Renal cortical epithelial cell (primary cell): ENCODE results near the gene MC5R.

DNA sequence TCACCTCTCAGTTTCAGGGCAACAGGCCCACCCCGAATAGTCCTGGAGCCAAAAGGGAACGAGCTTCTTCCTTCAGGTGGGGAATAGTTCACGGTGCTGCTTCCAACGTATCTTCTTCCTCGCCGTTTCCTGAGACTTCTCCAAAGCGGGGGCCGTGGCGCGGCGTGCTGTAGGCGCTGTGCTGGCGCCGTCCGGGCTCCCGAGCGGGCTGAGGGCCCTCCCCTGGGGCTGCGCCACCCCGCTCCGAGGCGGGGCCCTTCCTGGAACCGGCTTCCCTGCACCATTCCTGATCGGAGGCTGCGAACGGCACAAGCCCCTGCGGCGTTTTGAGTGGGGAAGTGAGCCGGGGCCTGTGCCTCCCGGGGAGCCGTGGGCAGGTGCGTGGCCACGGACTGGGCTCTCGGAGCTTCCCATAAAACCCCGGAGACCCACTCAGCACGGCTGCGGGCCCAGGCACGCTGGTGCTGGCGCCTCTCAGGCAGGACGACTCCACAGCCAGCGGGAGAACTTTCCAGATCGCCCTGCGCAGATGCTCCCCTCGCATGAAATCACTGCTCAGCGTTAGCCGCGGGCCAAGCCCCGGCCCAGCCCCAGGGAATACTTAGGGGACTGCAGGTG, 74.7 kb downstream of the PSMG2 start:
- RRBS, result 37% methylated on average over 19 of the region's 47 CpGs

GRCh38 chr18:12883184-12884145, 572 bp downstream of the PTPN2 start:
- RRBS, result 1% methylated on average over 23 of the region's 99 CpGs

- RRBS, result no CpG with 5 or more reads among the region's 7 CpGs
Observed at GRCh38 chr18:13221949-13222415, 3.4 kb downstream of the LDLRAD4 start.

DNA sequence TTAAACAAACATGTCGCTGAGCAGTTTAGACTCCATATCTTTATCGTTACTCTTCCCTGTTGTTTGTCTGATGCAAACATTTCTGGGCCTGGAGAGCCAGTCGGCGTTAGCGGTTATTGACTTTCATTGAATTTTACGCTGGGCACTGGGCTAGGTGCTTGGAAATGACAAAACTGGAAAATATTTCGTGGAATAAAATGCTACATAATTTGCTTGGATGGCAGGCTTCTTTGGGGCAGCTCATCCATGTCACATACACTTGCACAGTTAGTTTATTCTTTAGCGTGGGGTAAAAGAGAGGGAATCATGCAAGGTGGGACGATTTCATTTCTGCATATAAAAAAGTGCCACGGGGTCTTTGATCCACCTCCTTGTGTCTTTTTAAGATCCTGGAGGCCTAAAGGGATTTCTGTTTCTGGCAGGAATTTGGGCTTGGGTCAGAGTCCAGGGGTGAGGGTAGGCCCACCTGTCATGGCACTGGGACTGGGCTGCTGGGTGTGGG, 181.5 kb downstream of the LDLRAD4 start:
- RRBS, result no CpG with 5 or more reads among the region's 10 CpGs

DNA sequence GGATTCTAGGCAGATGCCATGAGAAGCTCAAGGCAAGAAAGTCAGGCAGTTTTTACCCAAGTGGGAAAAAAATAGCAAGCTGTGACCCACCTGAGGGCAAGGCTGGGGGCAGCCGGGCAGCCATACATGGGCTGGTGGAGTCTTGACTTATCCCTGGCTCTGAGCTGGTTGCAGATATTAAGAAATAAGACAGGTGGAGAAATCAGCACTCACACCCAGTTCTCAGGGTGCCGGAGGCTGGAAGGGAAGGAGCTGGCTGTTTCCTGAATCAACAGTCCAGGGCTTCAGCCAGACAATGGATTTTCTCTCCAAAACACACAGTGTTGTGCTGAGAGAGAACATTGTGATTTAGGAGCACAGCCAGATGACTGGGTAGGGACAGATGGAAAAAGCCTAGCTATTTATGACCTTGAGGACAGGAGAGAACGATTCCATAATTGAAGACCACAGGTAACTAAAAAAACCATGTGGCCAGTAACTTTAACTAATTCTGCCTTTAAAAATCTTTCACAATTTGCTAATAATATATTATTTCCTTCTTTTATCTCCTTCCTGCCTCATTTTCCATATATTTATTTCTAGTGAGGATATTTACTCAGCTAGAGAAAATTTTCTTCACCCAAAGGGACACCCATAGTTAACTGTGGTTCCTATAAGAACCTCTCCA, 208.9 kb downstream of the LDLRAD4 start:
- RRBS, result no CpG with 5 or more reads among the region's 3 CpGs

- RRBS, result 8% methylated on average over 2 of the region's 35 CpGs
Observed at GRCh38 chr18:13447269-13448483, 229.1 kb downstream of the LDLRAD4 start.

- RRBS, result no CpG with 5 or more reads among the region's 35 CpGs
Observed at GRCh38 chr18:13451971-13453396, 233.9 kb downstream of the LDLRAD4 start.

GRCh38 chr18:13490769-13491728, 235.3 kb downstream of the FAM210A start:
- RRBS, result 69% methylated on average over 6 of the region's 16 CpGs

DNA sequence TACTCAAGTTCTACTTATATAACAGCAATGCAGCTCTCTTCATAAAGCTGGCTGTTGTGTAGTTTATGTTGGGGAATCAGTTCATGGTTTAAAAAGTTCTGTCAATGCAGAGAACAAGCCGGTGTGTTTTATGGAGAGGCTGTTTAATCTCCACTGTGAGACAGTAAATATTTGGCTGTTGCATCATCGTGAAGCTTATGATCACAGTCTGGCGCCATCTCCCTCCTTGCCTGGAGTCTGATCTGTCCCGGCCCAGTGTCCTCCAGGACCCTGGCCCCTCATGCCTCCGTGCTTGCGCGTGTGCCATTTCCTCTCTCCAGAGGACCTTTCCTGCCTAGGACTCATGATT, 184.3 kb downstream of the FAM210A start:
- RRBS, result no CpG with 5 or more reads among the region's 7 CpGs

DNA sequence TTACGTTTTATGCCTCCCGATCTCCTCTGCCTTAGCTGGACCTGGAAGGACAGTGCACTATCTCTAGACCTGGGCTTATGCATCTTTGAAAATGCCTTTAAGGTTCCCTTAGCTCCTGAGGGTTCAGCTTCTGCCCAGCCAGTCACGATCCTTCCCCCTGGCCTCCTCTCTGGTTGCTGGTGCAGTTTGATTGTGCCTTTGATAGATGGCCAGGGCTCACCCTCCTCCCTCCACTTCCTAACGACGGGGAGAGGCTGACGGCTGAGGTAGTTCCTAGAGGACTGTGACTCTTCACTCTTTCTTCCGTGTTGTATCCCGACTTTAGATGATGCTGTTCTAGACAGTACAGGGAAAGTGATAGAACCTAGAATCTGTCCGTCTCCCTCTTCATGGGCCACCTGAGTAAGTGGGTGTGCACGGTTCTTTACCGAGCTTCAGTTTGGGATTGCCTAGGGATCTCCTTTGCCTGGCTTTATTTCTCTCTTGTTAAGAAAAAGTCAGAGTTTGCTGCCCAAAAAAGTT, 173.9 kb downstream of the FAM210A start:
- RRBS, result no CpG with 5 or more reads among the region's 11 CpGs

GRCh38 chr18:13612884-13613443, 113.4 kb downstream of the FAM210A start:
- RRBS, result no CpG with 5 or more reads among the region's 1 CpG

- RRBS, result no CpG with 5 or more reads among the region's 5 CpGs
Observed at GRCh38 chr18:13736842-13737287, 10.4 kb downstream of the RNMT start.

DNA sequence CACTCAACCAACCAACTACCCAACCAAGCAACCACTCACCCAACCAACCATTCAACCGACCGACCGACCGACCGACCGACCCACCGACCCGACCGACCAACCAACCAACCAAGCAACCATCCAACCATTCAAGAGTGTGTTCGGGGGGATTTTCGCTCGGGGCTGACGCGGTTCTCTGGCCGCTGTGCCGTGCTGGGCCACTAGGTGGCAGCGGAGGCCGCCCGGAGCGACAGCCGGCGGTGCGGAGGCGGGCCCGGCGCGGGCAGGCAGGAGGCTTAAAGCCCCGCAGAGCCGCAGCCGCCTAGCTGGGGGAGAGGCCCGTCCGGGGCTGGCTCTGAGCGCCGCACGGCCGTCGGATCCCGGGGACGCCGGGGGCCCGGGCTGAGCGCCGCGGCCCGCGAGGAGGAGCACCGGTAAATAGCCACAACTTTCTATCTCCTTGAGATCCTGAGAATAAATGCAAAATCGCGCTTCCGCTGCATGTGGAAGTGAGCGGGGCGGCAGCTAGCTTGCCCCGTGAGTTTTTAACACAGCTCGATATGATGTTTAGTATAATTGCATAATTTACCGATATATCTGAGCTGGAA, at the start of gene MC5R:
MC5R (plus strand) TSS at position 288 of the 587 bp plus-strand sequence.
- RRBS, result 2% methylated on average over 14 of the region's 55 CpGs

DNA sequence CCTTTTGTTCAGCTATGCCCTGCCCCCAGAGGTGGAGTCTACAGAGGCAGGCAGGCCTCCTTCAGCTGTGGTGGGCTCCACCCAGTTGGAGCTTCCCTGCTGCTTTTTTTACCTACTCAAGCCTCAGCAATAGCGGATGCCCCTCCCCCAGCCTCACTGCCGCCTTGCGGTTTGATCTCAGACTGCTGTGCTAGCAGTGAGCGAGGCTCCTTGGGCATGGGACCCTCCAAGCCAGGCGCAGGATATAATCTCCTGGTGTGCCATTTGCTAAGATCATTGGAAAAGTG, 89.1 kb downstream of the ZNF519 start:
- RRBS, result no CpG with 5 or more reads among the region's 5 CpGs

DNA sequence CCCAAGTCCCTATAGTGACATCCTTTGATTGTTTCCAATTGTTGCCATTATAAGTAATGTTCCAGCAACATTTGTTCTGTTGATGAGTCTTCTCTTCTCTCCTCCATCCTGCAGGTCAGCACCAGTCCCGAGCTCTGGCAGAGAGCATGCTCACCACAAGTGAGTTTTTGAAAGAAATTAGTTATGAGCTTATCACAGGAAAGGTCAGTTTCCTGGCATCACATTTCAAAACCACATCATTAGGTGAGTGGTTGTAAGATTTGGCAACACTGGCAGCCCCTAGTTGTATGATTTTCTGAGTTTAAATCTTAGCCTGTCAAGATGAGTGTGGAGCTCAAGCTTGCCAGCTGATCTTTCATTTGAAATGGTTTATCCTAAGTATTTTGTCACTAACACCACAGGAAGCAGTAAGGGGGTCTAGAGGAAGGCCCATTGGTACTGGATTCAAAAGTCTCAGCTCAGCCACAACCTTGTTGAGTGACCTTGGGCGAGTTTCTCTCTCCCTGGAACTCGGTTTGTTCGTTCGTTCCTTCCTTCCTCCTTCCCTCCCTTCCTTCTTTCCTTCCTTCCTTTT, 149.5 kb downstream of the ESCO1 start:
- RRBS, result no CpG with 5 or more reads among the region's 5 CpGs

GRCh38 chr18:21529412-21529987, 71.0 kb downstream of the ESCO1 start:
- RRBS, result no CpG with 5 or more reads among the region's 2 CpGs

DNA sequence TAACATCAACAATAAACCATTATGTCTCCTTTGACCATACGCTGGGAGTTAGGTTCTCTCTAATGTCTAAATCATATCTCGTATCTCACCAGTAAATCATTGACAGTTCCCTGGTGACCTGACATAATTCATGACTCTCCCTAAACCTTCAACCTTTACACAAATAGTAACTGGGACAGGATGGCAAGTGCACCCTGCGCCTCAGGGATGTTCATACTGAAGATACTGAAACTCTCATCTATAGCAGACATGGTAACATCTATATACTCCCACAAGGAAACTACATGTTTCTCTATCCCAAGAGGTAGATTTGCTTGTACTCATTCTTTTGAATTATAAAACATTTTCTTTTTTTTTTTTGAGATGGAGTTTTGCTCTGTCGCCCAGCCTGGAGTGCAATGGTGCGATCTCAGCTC, 6.7 kb downstream of the ABHD3 start:
- RRBS, result no CpG with 5 or more reads among the region's 5 CpGs

- RRBS, result no CpG with 5 or more reads among the region's 9 CpGs
Observed at GRCh38 chr18:21765406-21766153, 25.0 kb downstream of the MIB1 start.